Epithelial cell of prostate (primary cell): ENCODE results near the gene ADNP2.

DNA sequence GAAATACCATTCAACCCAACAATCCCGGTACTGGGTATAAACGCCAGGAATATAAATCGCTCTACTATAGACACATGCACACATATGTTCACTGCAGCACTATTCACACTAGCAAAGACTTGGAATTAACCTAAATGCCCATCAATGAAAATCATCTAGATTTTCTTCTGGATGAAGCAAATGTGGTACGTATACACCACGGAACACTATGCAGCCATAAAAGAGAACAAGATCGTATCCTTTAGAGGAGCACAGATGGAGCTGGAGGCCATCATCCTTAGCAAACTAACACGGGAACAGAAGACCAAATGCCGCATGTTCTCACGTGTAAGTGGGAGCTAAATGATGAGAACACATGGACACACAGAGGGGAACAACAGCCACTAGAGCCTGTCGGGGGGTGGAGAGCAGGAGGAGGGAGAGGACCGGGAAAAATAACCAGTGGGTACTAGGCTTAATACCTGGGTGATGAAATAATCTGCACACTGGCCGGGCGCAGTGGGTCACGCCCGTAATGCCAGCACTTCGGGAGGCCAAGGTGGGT is 11.5 kb downstream of the SLC66A2 start:
- RRBS = no CpG with 5 or more reads among the region's 16 CpGs

DNA sequence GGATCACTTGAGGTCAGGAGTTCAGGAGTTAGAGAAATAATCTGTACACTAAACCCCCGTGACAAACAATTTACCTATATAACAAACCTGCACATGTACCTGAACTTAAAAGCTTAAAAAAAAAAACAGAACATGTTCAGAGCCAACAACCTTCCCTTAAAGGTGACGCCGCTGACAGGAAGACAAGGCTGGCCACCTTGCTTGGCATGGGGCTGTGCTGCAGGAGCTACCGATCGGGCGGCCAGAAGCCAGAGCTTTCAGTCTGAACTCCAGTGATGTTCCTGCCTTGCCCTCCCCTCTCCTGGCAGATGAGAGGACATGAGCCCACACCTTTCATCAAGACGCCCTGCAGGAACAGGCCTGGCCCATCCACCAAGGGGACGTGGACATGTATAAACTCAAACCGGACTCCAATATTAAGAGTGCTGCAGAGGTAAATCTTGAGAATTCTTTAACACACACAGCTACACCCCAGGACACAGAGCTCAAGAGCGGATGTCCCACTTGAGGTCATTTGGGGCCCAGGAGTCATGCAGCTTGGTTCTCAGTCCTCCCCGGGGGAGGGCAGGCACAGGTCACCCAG is 11.0 kb downstream of the SLC66A2 start:
- RRBS = 87% methylated on average over 1 of the region's 11 CpGs

DNA sequence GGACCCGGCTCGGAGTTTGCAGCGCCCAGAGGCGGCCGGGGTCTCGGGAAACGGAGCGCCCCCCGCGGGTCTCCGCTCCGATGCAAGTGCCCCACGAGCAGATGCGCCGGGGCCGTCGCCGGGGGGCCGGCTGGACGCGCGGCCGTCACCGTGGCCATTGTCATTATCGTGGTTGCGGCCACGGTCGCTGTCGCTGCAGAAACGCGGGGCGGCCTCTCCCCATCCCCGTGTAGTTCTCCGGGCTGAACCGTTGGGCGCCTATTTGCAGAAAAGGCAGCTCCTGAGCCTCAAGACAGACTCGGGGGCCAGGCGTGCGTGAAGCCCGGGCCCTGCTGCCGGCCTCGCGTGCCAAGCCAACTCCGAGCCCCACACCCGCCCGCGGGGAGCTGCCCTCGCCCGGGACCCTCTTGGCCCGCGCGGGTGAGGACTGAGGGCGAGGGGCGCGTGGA is 609 bp upstream of the SLC66A2 start:
- RRBS = 1% methylated on average over 30 of the region's 55 CpGs

DNA sequence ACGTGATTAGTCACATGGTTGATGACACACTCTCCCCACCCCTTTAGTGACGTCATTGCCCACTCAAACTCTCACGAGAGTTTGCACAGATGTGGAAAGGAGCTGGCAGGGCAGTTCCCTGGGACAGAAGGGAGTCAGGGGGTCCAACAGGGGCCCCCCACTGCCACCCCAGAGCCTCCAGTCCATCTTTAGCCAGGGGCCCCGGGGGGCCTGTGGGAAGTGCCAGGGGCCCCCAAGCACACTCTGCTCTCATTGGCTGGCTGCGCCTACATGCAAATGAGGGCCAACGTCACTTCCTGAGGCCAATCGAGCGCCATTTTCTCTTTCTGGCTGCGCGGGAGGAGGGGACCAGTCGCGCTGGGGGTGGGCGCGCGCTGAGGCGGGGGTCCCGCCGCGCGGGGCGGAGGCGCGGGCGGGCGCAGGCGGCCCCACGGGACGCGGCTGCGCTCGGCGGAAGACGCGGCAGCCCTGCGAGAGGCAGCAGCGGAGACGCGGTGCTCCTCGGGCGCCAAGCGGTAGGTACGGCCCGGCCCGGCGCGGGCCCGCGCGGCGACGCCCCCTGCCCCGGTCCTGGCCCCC is at the start of gene ADNP2:
Gene ADNP2 (plus strand): TSS at position 305 of the 579 bp plus-strand sequence.
- RRBS = 5% methylated on average over 1 of the region's 52 CpGs